Thoracic aorta (tissue), 1 donor: ENCODE measurements around the genes RIOK1 and BLOC1S5.

DNA sequence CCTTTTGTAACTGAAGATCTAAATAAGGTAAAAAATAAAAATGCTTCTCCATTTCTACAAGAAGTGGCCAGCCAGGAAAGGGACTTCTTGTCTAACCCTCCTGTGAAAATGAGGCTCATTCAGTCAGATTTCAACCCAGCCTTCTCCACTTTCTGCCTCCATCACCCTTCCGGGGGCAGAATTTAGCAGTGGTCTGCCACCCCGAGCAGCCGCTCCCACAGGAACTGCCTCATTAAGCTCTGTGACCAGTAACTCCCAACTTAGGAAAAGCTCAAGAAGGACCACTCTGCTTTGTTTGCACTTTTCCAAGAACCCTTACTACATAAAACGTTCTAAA, 135.0 kb downstream of the LY86 start:
- RAMPAGE, long total RNA: no peak

DNA sequence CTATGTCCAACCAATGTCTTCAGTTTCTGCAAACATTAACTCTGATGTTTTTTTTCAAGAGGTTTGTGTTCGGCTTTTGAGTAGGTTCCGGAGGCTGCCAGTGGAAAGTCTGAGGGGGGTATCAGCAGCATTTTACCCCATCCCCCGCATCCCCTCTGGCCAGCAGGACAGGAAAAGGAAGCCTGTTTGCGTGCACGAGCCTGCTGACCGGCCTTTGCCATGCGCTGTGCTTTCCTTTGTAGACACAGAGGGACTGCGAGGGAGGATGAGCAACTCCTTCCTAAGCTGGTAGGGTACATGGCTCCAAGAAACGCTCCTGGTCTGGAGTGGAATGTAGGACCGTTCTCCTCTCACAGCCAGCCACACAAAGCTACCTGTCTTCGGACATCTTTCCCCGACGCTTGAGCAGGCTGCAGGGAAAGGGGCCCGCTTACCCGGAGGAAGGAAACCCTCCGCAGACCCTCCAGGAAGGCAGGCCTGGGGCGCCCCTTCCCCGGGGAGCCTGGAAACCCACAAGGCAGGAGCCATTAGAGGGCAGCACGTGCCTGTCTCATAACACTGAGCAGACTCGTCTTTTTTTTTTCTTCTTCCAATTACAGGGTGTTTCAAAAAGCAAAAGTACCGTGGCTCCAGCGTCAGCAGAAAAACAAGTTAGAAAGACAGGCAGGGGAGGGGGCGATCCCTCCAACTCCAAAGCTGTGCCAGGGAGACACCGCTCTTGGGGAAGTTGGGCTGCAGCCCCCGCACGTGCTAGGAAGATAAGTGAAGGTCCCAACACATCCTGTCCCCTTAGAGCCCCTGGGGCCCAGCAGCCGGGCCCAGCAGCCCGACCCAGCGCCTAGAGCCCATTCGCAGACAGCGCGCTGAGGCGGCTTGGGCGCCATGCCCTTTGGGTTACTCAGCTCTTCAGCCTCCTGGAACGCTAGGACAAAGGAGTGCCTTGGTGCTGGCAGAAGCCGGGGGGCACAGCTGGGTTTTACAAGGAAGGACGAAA, 136.0 kb downstream of the LY86 start:
- RAMPAGE, long total RNA: no peak

DNA sequence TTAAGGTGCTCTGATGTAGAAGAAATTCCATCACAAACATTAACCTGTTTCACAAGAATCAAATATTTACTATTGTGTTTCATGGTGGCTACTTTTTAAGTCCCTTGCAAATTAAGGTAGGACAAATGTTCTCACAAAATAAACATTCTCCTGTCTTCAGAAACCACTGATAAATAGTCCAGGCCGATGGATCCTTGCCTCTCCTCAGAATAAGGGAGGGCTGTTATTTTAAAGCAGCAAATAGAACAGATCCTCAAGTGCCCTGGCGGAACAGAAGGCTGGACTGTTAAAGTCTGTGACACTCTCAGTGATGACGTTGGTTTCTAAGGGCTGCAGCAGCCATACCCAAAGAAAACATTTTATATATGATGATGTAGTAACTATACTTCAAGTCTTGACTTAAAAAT, 160.4 kb downstream of the LY86 start:
- RAMPAGE, long total RNA: no peak

DNA sequence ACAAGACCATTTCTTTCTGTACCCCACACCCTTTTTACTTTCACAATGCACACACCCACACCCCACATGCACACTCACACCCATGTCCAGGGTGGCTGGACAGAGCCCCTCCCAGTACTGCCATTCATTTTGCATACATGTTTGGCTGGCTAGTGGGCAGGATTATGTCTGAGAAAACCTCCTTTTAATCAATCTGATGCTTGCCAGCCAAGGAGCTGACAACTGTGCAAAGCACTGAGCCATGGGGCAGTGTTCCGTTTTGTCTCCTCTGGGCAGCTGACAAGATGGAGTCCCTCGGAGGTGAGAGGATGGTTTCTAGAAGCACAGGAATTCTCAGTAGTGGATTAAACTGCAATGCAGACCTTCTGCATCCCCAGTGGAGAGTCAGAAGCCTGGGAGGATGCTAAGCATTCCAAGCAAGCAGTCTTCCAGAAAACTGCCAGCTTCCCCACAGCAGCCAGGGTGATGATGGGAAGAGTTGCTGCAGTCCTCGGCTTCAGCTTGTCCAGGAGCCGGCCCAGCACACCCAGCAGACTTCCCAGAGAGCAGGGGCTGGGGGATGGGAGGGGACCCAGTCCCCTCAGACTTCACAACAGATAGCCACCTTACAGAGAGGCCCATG, 163.5 kb downstream of the LY86 start:
- RAMPAGE, long total RNA: no peak

DNA sequence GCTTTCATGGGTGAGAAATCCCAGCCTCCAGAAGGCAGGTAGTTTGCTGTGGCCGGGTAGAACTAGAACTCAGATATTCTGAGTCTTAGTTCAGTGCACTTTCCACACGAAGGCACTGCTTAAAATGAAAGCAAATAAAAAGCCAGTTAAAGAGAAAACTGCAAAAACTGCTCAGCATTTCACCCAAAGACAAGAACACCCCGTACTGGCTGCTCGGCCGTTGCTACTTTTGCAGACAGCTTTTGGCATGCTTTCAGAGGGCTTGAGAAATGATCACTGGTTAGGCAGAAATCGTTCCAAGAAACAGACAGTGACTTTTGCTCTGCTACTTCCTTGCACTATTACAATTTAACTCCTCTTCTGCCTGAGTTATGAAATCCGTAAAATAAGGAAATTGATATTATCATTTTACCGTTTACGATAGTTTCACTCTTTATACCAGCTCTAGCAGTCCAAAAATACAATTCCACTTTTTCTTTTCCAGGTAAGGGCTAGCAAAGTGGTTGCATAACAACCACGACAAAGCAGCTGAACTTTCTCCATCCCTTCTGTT, 192.0 kb upstream of the RREB1 start:
- RAMPAGE, long total RNA: no peak

- RAMPAGE, long total RNA: no peak
These were observed 74.5 kb upstream of the RREB1 start for GRCh38 chr6:7033188-7033665.

GRCh38 chr6:7108311-7108914, 652 bp downstream of the RREB1 start:
- RAMPAGE, long total RNA: start-site peak on the plus strand at chr6:7108434-7108519, 12 reads

DNA sequence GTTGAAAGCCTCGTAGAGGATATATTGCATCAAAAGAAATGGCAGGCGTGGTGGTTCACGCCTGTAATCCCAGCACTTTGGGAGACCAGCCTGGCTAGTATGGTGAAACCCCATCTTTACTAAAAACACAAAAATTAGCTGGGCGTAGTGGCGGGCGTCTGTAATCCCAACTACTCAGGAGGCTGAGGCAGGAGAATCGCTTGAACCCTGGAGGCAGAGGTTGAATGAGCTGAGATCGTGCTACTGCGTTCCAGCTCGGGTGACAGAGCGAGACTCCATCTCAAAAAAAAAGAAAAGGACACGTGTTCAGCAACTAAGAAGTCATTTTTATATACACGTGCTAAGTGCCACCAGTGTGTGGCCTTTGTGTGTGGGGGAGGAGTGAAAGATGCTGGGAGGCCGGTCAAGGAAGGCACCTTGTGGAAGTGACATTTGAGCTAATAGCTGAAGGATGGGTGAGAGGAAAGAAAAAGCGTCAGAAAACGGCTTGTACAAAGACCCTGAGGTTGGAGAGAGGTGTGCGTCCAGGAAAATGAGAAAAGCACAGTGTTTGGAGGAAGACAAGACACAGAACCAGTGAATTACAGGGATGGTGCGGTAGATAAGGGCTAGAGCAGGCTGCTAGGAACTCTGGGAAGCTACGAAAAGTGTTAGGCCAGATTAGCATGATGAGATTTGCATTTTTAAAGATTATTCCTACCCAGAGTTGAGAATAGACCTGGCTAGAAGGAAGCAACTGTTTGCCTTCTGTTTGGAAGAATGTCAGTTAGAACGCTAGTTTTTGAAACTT, 11.5 kb downstream of the RREB1 start:
- RAMPAGE, long total RNA: no peak

- RAMPAGE, long total RNA: no peak
These were observed 57.1 kb downstream of the RREB1 start for GRCh38 chr6:7164467-7165616.

- RAMPAGE, long total RNA: no peak
These were observed 84.2 kb downstream of the RREB1 start for GRCh38 chr6:7191973-7192327.

DNA sequence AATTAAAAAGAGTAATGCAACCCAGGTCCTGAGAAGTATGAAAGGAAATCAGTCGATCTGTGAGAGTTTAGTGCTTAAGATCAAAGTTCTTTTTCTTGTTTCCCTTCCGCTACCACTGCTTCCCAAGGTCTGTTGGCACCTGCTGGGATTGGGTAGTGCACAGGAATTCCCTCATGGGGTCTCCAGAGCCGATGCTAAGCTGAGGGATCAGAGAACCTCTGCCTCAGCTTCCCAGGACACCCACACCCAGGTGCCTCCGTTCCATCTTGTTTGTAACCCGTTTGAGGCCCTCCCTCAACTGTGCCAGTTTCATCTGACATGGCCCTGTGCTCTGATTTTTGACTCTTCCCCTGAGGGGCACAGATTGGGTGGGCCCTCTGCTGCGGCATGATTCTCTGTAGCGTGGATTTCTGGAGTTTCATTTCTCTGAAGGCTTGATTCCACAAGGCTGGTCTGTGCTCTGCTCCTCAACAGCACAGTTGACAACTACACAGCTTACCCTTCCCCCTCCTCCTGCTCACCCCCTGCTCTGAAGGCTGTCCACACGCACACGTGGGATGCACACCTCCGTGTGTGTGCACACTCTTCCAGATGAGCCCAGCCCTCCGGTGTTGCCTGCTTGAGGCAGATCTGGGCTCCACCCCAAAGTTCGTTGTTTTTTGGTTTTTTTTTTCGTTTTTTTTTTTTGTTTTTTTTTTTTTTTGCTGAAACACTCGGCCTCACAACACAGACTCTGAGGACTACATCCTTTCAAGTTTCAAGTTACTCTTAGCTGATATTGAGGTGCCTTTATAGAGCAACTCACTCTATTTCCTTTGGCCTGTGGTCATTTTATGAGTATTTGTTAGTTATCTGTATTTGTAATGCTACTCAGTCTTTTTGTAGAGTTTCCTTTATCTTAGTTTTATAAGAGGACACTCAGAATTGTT, 88.0 kb downstream of the RREB1 start:
- RAMPAGE, long total RNA: no peak

DNA sequence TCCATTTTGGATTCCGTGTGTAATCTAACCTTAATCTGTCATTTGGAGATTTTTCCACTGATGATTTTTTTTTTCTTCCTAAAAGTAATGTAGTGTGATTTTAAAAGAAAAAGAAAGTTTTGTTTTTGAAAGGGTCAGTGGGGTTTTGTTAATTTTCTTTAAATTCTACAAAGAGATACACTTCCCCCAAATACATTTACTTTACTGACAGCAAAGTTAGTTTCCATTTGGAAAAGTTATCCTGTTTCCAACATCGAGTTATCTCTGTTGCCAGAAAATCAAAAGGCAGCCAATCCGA, 92.7 kb downstream of the SSR1 start:
- RAMPAGE, long total RNA: no peak

DNA sequence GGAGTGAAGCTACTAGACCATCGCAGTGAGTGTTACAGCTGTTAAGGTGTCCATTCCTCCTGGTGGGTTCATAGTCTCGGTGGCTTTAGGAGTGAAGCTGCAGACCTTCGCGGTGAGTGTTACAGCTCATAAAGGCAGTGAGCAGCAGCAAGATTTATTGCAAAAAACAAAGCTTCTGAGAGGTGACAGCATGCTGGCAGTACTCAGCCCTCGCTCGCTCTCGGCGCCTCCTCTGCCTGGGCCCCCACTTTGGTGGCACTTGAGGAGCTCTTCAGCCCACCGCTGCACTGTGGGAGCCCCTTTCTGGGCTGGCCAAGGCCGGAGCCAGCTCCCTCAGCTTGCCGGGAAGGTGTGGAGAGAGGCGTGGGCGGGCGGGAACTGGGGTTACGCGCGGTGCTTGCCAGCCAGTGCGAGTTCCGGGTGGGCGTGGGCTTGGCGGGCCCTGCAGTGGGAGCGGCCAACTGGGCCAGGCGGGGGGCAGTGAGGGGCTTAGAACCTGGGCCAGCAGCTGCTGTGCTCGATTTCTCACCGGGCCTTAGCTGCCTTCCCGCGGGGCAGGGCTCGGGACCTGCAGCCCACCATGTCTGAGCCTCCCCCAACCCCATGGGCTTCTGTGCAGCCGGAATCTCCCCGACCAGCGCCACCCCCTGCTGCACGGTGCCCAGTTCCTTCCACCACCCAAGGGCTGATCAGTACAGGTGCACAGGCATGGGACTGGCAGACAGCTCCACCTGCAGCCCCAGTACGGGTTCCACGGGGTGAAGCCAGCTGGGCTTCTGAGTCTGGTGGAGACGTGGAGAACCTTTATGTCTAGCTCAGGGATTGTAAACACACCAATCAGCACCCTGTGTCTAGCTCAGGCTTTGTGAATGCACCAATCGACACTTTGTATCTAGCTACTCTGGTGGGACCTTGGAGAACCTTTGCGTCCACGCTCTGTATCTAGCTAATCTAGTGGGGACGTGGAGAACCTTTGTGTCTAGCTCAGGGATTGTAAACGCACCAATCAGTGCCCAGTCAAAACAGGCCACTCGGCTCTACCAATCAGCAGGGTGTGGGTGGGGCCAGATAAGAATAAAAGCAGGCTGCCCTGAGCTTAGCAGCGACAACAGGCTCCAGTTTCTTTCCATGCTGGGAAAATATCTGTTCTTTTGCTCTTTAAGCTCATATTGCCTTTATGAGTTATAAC, 2.3 kb upstream of the SSR1 start:
- RAMPAGE, long total RNA: no peak

GRCh38 chr6:7389591-7390502, at the start of gene RIOK1:
Gene RIOK1 (plus strand): TSS chr6:7389808.
- RAMPAGE, long total RNA: start-site peak on the plus strand at chr6:7389829-7390072, 124 reads

DNA sequence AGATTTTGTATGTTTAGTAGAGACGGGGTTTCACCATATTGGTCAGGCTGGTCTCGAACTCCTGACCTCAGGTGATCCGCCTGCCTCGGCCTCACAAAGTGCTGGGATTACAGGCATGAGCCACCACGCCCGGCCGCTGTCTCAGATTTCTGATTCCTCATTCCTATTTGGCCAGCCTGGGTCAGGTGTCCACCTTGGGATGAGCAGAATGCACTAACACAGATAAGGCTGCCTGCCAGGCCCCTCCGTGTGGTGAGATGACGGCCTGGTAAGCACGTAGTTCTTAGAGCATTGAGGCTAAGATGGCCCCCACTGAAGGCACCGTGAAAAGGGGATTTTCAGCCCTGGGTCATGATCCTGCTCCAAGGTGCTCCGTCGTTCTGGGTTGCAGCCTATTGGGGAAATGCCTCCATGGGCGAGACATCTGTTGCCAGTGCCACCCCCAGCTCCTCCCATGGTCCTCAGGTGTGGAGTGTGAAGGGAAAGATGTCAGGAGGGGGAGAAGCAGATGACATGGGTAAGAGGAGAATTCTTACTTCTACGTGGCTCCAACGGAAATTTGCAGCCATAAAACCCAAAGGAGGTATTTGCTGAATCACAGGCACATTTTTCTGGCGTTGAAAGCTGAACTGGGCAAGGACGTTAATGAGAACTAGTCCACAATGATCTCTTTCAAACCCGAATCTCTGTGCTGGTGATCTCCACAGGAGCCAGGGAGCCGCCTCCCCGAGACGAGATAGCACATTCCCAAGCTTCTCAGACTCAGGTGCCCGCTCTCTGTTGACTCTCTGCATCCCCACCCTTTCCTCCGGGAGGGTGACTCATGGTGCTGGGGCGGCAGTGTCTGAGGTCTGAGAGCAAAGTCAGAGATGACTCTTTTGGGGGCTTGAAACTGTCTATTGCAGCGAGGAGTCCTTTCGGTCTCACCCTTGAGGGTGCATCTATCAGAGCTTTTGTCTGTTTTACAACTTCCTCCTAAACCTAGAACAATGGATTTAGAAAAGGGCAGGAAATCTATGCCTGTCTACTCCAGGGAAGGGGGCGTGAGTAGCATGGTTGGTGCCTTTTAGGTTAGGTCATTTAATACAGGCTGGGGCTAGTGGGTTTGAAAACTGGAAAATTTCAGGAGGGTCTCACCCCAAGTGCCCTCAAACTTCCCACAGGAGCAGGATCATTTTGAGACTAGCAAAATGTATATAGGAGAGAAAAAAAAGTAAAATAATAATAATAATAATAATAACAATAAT, 33.9 kb upstream of the BMP6 start:
- RAMPAGE, long total RNA: no peak

DNA sequence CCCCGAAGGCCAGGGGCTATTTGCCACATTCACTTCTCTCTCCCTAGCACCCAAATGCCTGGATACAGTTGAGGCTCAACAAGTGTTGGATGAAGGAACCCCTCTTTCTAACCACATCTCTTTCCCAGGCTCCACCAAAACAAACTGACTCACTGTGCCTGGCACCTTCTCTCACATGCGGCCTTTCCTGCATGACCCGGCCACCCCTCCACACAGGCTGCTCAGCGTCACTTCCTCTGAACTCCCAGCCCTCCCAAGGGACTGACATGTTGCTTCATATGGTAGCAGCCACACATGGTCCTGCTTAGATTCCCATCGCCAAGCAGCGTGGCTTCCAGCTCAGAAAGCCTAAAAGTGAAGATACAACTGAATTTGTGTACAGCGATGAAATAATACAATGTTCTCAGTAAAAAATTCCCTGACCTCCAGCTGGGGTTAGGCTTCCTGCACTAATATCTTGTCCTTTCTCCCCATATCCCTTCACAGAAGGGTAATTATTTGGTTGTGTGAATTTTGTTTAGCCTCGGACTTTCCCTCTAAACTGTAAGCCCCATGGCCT, 4.9 kb upstream of the TXNDC5 start:
- RAMPAGE, long total RNA: no peak

- RAMPAGE, long total RNA: start-site peak on the minus strand at chr6:8064329-8064385, 110 reads
These were observed at the start of gene BLOC1S5 for GRCh38 chr6:8063660-8064856. Gene BLOC1S5 (minus strand): TSS chr6:8064389.

DNA sequence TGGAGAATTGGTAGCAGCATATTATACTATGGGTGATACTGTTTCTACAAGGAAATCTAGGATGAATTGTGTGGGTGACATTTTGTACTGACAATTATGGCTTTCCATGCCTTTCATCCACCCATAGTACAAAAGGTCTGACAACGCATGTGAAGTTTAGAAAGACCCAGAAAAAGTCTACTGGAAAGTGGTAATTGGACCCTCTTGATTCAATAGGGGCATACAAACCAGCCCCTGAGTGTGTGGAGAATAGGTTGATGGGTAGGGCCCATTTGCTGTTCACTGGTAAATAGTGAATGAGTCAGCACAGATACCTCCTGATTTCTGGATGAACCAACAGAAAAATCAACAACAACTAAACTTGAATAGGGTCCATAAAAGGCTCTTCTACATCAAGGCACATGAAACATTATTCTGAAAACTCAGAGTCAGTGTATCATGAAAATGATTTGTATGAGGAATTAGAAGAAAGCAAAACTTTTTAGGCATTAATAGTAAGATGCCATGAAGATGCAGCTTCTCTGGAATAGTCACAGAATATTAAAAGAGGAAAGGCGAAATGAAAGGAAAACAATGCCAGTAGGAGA, 235.5 kb upstream of the SLC35B3 start:
- RAMPAGE, long total RNA: no peak

- RAMPAGE, long total RNA: no peak
These were observed 470.5 kb upstream of the SLC35B3 start for GRCh38 chr6:8905840-8906330.

- RAMPAGE, long total RNA: no peak
These were observed 547.7 kb upstream of the SLC35B3 start for GRCh38 chr6:8983088-8983466.